A172 (cell line): ENCODE results near the gene UTRN.

- RAMPAGE, long total RNA = no peak
Measured at GRCh38 chr6:144151682-144152501, 1.6 kb downstream of the STX11 start.

GRCh38 chr6:144284525-144285713 is at the start of gene UTRN:
UTRN (plus strand) TSS chr6:144285335.
- RAMPAGE, long total RNA = no peak

DNA sequence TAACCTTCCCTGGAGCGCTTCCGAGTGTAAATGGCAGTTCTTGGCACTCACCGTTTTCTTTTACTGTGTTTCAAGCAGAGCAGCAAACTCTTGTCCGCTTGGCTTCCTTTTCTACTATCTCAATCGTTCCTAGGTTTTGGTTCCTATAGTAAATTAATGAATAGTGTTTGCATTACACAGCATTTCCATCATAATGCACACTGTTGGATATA is 2.1 kb downstream of the UTRN start:
- RAMPAGE, long total RNA = no peak

- RAMPAGE, long total RNA = no peak
Measured at GRCh38 chr6:144314135-144314970, 29.2 kb downstream of the UTRN start.

- RAMPAGE, long total RNA = no peak
Measured at GRCh38 chr6:144330524-144331273, 45.6 kb downstream of the UTRN start.

DNA sequence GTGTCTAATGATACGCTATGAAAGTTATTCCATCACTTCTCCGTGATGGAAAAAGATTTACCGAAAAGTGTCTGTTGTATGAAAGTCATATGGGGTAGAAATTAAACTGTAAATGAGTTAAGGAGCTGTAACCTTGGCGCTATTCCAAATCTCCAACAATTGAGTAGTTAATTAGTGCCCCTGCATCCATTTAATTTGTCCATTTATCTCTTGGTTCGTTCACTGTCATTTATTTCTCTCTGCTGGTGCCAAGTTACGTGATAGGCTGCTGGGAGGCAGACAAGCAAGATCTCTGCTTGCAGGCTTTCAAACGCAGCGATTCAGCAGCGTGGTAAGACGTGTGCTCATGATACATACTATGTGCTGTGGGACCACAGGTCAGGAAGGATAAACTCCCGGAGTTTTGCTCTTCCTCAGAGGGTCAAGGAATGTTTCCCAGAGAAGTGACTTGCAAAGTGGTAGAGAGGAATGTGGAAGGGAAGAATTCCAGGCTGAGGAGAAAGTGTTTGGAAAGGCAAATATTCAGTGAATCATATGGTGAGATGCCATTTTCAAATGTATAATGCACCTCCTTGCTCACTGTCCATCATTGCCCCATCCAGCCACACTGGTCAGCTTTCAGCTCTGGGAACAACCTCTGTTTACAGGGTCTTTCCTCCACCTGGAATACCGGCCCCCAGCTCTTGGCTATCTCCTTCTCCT is 46.4 kb downstream of the UTRN start:
- RAMPAGE, long total RNA = no peak

GRCh38 chr6:144349551-144349907 is 64.4 kb downstream of the UTRN start:
- RAMPAGE, long total RNA = no peak

GRCh38 chr6:144364602-144365040 is 79.5 kb downstream of the UTRN start:
- RAMPAGE, long total RNA = no peak

- RAMPAGE, long total RNA = no peak
Measured at GRCh38 chr6:144415080-144415486, 129.9 kb downstream of the UTRN start.

GRCh38 chr6:144565630-144565953 is 280.5 kb downstream of the UTRN start:
- RAMPAGE, long total RNA = no peak

DNA sequence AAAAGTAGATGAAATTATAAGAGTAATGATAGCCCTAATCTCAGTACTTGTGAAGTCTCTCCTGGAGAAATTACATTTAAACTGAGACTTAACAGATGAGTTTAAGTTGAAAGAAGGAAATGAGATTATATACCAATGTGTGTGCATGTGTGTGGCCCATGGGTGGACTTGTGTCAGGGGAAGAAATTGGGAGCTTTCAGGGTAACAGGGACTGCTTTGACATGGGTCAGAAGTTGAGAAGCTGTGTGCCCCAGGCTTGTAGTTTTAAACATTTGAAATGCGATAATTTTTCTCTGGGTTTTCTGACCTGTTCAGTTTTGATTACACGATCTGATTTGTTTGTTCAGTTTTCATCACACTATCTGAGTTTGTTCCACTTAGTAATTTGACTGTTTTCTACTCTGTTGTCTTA is 378.9 kb downstream of the UTRN start:
- RAMPAGE, long total RNA = no peak

- RAMPAGE, long total RNA = no peak
Measured at GRCh38 chr6:144678215-144678651, 393.1 kb downstream of the UTRN start.

DNA sequence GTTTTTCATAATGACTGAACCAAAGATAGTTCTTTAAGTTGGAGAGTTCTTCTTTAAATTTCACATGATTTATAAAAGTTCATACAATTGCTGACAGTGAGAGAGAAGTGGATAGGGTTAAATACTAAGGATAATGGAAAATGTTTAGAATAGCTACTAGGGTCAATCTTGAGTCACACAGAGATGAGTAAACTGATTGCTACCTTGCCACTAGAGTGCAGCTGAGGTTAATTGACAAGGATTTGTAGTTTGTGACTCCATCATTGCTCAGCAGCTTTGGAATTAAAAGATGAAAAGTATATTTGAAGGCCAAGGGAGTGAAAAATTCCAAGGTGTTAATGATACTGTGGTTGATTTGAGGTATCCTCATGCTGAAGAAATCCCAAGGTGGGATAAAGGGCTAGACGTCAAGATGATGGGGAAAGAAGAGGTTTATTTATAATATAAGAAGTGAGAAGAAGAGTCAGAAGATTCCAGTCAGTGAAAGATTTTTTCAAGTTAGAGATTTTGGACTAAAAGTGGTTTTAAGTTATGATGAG is 524.0 kb downstream of the UTRN start:
- RAMPAGE, long total RNA = no peak

DNA sequence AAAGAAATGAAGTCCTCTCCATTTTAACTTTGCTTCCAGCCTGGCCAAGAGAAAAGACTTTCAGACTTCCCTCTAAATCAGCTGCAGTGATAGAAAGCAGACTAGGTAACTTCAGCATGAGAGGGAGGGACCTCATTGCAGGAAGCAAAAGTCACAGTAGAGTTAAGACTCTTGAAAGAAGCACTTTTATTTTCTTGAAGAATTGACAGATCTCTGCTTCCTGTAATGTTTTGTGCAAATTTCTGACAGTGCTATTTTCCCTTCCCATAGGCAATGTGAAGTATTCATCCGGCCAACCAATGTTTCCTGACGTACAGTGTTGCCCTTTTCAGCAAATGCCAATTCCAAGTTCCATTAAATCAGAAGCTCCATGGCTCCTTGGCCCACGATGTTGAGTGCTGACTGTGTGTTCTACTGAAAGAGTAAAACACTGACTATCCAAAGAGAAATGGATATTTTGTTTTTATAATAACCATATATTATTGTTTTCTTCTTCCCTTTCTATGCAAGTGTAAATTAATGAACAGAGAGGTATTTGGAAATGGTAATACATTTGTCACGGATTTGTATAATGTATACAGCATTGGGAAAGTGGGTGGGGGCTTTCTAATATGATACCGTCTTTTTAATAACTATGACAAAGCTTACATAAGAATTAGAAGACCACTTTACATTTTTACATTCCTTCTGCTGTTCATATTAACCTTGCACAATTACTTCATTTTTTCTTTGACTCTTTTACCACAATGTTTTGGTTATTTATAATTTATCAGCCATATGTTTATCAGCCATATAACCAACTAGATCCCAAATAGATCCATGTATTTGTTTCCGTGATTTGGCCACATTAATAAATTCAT is 565.8 kb downstream of the UTRN start:
- RAMPAGE, long total RNA = no peak

- RAMPAGE, long total RNA = no peak
Measured at GRCh38 chr6:145798586-145799005, 16.0 kb downstream of the FBXO30 start.

DNA sequence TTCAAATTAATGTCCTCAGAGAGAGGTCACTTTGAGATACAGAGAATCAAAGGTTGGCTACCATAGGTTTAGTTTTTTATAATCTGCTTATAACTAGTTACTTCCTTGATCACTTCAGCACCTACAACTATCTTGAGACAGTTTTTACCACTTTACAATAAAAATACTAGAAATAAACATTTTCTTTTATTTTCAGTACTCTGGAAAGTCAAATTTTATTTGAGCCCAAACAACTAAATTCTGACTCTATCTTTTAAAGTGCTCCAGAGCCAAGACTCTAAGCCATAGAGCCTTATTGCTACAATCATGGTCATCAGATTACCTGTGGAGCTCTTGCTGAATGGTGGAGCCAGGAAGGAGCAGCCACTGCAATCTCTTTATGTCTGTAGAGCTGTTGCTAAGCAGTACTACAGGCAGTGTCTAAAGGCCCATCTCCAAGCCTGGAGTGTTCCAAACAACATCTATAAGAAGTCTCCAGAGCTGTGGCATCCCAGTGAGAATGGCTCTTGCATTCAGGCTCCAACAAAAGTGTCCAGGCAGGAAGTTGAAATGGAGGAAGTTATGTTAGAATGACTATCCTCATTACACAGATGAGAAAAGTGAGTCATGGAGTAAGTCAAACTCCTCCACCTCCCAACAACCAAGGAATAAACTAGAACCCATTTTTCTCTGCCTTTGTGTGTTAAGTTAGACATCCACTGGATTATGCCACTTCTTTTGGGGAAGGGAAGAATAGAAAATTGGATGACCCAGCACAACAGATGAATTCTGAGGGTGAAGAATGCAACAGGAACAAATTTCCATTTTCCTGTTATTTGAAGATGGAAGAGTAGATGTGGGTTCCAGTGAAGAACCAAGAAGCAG is 288.6 kb upstream of the STXBP5 start:
- RAMPAGE, long total RNA = no peak

DNA sequence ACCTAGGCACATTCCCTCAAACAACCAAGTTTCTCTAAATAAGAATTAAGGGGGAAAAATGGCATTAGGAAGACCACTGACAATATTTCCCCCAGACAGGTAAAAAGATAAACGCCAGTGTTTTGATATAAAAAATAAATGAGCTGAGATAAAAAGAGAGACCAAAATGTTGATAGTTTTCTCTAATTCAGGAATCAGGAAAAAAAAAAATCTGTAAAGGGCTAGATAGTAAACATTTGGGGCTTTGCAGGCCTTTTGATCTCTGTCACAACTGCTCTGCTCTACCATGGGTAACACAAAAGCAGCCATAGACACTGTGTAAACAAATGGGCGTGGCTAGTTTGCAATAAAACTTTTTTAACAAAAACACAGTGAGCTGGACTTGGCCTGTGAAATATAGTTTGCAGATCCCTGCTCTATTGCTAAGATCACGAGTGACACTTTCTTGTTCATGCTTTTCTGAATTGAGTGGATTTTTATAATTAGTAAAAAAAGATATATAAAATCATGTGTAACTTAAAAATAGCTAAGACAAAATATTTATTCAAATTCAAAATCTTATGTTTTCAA is 219.1 kb upstream of the STXBP5 start:
- RAMPAGE, long total RNA = no peak

- RAMPAGE, long total RNA = no peak
Measured at GRCh38 chr6:147131781-147132208, 72.4 kb upstream of the STXBP5 start.

- RAMPAGE, long total RNA = no peak
Measured at GRCh38 chr6:147249288-147250007, 45.2 kb downstream of the STXBP5 start.

GRCh38 chr6:147337673-147338479 is 133.7 kb downstream of the STXBP5 start:
- RAMPAGE, long total RNA = no peak